OVCAR3 (cell line): ENCODE measurements around the gene SLC25A31.

DNA sequence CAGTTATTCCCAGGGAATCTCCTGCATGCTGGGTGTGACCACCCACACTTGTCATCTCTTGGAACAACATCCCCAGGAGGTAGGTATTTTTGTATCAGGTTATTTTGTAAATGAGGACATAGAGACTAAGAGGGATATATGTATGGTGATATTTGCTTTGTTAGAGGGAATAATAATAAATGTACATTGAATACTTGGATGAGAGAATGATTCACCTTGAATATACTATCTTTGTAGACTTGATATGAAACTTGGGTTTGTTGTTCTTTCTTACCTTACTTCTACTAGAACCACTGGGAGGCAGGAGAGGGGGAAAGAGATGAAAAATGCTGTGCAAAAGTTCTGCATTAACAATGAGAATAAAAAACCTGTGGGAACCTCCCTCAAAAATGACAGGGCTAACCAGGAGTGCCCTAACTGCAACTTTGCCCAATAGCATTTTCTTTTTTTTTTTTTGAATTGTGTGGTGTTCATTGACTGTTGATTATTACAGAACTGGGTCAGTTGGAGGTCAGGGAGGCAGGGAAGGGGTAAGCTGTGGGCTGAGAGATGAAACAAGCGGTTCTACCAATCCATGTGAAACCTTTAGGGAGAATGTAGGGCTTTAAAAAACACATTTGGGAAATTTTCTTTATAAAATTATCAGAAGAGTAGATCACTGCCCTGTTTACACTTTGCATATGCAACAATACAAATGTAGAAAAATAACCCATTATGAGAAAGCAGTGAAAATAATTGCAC is 157.6 kb downstream of the SPRY1 start:
- RRBS, result no CpG with 5 or more reads among the region's 1 CpG

DNA sequence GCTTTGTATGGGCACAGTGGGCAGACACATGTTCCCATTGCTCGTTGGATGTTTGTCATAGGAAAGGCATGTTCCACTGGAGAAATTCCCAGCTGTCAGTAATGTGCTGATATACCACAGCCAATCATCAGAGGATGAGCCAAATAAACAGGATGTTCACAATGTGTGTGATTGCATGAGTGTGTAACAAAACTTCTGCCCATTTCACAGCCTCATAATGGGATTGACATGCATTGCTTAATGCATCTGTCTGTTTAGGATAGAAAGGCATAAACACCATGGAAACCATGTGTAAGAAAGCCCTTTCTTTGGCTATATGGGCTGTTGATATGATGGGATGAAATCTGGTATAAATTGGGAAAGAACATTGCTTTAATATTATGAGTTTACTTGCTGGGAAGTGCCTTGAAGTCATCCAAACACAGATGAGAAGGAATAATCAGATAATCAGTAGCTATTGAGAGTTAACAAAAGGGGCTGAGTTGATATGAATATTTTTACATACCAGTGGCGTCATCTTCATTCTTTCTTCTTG is 436.2 kb downstream of the SPRY1 start:
- RRBS, result no CpG with 5 or more reads among the region's 2 CpGs

- RRBS, result no CpG with 5 or more reads among the region's 3 CpGs
These were observed 588.2 kb downstream of the SPRY1 start for GRCh38 chr4:123984777-123985226.

- RRBS, result no CpG with 5 or more reads among the region's 8 CpGs
These were observed 42.1 kb downstream of the ANKRD50 start for GRCh38 chr4:124670340-124670969.

GRCh38 chr4:126779147-126780492 is 853.1 kb upstream of the INTU start:
- RRBS, result no CpG with 5 or more reads among the region's 28 CpGs

DNA sequence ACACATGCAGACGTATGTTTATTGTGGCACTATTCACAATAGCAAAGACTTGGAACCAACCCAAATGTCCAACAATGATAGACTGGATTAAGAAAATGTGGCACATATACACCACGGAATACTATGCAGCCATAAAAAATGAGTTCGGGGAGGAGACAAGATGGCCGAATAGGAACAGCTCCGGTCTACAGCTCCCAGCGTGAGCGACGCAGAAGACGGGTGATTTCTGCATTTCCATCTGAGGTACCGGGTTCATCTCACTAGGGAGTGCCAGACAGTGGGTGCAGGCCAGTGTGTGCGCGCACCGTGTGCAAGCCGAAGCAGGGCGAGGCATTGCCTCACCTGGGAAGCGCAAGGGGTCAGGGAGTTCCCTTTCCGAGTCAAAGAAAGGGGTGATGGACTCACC is 612.3 kb upstream of the INTU start:
- RRBS, result no CpG with 5 or more reads among the region's 17 CpGs

- RRBS, result no CpG with 5 or more reads among the region's 7 CpGs
These were observed 705 bp downstream of the INTU start for GRCh38 chr4:127633470-127633853.

GRCh38 chr4:127708813-127709457 is 21.3 kb upstream of the SLC25A31 start:
- RRBS, result no CpG with 5 or more reads among the region's 5 CpGs

DNA sequence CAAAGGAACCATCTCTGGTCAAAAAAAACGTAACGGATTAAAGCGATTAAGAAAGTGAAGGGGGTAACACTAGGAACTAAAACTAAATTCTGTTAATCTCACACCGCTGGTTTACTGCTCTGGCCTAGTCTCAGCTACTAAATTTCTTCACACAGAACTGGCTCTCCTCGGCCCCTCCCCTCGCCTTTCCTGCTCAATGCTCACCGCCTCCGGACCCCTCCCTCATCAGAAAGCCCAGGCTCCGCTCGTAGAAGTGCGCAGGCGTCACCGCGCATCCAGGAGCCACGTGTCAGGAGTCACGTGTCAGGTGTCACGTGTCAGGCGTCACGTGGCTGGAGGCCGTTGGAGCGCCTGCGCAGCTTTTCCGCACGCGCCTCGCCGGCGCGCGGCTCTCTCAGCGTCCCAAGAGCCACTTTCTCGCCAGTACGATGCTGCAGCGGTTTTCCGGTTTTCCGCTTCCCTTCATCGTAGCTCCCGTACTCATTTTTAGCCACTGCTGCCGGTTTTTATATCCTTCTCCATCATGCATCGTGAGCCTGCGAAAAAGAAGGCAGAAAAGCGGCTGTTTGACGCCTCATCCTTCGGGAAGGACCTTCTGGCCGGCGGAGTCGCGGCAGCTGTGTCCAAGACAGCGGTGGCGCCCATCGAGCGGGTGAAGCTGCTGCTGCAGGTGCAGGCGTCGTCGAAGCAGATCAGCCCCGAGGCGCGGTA is at the start of gene SLC25A31:
TSS of gene SLC25A31 (plus strand) at position 378 of the 711 bp plus-strand sequence.
- RRBS, result 97% methylated on average over 9 of the region's 58 CpGs

GRCh38 chr4:128037208-128037524 is 23.9 kb upstream of the LARP1B start:
- RRBS, result no CpG with 5 or more reads among the region's 8 CpGs

DNA sequence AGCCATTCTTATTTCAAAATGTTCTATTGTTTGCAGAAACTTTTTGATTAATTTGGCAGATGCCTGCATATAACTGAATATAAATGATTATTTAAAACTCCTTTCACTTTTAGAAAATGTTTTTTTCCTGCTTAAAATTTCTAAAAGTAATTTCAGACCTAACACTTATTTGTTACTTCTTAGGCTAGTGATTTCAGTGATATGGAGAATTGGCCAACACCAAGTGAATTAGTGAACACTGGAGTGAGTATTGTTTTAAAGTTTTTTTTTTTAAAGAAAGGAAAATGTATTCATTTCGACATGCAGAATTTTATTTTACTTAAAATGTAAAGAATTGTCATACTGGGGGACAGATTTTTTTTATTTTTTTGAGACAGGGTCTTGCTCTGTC is 13.6 kb downstream of the LARP1B start:
- RRBS, result no CpG with 5 or more reads among the region's 1 CpG

DNA sequence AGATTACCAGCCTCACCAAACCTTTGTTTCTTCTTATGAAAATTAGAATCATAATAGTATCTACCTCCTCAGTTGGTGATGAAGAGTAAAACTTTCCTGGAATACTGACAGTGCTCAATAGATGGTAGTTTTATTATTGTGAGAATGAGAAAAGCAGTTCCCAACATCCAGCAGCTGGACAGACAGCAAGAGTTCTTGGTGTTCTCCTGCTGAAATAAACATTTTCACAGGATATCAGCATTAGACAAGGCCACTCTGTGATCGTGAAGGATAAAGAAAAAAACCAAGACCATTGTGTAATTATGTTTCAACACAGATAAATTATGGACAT is 136.7 kb upstream of the PGRMC2 start:
- RRBS, result no CpG with 5 or more reads among the region's 1 CpG

GRCh38 chr4:128569449-128569859 is 240.0 kb upstream of the JADE1 start:
- RRBS, result no CpG with 5 or more reads among the region's 1 CpG

DNA sequence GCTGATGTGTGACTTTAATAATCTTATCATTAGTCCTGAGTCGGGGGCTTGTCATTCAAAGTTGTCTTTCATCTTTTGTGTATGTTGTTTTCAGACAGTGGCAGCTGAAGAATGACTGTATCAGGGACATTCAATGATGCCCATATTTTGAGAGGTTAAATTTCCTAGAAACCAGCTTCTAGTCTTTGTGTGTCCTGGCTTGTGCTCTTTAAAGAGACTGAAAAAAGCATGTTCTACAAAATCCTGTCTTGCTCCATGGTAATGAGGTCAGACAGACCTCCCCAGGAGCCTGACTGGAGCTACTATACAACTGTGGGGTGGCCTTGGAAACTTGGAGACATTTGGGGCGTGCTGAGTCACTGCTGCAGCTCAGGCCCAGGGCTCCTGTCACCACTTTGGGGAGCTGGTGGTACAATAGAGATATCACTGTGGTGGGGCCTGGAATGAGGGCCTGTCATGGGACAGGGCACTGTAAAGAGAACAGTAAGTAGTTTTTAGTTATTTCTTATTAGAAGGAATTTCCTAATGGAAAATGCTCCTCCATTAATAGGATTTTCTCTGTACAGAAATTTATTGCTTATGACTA is 207.5 kb upstream of the JADE1 start:
- RRBS, result no CpG with 5 or more reads among the region's 2 CpGs

GRCh38 chr4:128803763-128804393 is 5.6 kb upstream of the JADE1 start:
- RRBS, result no CpG with 5 or more reads among the region's 3 CpGs

DNA sequence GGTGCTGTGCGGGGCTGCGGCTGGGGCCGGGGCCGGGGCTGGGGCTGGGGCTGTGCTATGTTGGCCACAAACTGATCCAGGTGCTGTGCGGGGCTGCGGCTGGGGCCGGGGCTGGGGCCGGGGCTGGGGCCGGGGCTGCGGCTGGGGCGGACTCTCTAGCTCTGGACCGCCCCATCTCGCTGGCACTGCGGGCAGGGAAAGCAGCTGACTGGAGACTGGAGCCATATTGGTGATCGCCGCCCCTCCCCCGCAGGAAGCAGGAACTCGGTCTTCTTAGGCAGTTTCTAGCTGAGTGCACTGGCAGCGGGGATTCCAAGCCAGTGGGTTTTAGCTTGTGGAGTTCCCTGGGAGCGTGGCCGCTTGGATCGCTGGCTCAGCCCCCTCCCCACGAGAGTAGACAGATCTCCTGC is 804.3 kb upstream of the PCDH10 start:
- RRBS, result 71% methylated on average over 1 of the region's 23 CpGs

DNA sequence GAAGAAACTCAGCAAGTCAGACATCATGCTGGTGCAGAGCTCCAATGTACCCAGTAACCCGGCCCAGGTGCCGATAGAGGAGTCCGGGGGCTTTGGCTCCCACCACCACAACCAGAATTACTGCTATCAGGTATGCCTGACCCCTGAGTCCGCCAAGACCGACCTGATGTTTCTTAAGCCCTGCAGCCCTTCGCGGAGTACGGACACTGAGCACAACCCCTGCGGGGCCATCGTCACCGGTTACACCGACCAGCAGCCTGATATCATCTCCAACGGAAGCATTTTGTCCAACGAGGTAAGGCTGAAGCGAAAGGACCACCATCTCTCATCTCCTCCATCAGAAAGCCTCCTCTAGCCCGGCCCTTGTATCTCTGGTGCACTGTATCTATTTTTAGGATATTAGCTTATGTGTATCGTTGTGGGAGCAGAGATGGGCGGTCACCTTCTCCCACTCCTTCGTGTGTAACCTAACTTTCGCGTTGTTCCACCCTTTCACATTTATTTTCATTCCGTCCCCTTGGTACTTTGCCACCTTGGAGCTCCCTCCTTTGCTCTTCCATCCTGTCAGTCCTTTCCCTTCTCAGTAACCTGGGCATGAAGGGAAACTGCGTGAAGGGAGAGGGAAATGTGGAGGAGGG is 3.5 kb downstream of the PCDH10 start:
- RRBS, result 21% methylated on average over 4 of the region's 23 CpGs

DNA sequence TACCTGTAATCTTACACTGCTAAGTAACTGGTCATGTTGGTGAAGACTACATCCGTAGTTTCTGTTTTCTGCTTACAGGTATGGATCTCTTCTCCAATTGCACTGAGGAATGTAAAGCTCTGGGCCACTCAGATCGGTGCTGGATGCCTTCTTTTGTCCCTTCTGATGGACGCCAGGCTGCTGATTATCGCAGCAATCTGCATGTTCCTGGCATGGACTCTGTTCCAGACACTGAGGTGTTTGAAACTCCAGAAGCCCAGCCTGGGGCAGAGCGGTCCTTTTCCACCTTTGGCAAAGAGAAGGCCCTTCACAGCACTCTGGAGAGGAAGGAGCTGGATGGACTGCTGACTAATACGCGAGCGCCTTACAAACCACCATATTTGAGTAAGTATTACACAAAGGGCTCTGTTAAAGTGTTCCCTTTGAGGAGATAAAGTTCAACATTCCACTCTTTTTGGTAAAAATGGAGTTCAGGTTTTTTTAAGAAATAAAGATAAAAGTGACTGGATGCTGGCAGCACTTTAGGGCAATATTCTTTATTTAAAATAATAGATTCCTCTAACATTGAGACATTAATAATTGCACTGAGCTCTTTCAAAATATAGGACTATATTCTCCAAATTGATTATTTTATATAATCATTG is 13.9 kb downstream of the PCDH10 start:
- RRBS, result no CpG with 5 or more reads among the region's 8 CpGs